ENCODE measurements around a stretch of chr2.

GRCh38 chr2:120261326-120262021 lies 8.8 kb downstream of the RALB start:
- PRO-cap, 2 experiments: no peak in any of the 2 experiments

GRCh38 chr2:120313615-120314138 lies 32.3 kb upstream of the INHBB start:
- PRO-cap, 2 experiments: no peak in any of the 2 experiments

DNA sequence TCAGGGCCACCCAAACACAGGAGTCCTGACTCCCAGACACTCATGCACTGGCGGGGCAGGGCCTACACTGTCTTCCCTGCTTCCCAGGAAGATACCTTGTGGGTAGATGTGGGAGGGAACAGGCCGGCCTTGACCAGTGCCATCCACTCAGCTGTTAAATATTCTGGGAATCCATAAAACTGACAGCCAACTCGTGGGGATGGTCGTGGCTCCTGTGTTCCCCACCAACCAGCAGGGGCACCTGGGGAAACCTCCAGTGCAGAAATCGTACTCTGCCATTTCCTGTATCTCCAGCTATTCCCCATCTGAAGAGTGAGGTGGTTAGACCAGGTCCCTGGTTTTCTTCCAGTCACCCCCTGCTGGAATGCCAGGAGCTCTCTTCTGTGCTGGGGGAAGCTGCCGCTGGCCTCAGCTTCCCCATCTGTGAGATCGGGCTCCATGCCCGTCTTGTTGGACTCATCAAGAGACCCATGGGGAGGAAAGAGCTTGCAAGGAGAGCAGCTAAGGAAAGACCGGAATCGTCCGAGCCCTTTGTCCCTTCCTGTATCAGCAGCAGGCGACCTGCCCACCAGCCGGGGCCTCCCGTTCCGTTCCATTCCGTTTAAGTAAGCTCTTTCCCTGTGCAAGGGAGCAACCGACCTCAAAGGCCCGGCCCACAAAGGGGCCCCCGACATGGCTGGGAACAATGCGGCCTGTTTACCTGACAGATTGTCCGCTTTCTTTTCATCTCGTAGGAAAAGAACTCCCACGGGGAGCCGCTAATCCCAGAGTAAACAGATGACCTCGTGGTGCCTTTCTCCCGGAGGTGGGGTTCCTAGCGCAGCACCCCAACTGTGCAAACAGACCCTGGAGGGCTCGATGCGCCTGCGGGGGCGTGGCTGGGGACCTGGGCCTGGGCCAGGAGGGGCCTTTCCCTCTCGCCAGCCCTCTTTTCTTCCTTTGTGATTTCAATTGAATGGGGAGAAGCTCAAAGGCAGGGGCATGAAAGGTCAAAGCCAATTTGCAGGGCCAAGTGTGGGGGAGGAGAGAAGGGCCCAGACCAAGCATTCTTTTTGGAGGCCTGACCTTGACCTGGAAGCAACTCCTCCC lies 119.9 kb downstream of the INHBB start:
- PRO-cap, 2 experiments: no peak in any of the 2 experiments

DNA sequence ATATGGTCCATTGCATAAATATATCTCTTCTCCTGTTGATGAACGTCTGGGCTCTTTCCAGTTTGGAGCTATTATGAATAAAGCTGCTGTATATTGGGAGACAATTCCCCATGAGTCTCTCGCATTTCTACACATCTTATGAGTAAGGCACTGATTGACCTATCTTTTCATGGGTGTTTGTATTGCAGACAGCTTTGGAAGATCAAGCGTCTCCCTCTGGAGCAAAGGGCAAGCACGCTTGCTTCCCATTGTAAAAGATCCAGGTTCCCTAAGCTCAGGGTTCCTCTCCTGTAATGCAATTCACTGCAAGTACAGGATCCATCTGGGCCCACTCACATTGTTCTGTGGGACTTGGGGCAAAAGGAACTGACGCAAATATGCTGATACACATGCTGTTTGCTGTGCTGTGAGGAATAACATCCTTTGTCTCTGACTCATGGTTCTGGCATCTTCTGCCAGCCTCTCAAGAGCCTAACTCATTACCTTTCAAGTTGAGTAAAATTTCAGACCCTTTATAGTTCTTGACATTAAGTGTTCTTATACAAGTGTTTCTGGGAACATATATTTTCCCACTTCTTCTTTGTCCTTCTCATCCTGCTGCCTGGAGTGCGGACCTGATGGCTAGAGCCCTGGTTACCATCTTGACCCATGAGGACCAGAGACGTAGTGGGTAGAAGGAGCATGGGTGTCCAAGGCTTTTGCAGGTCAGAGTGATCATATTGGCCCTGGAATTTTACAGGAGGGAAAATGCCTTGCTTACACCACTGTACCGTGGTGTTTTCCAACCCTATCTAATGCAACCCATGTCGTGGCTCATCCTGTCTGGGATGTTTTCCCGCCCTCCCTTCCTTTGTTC lies 145.8 kb upstream of the GLI2 start:
- PRO-cap, 2 experiments: no peak in any of the 2 experiments

DNA sequence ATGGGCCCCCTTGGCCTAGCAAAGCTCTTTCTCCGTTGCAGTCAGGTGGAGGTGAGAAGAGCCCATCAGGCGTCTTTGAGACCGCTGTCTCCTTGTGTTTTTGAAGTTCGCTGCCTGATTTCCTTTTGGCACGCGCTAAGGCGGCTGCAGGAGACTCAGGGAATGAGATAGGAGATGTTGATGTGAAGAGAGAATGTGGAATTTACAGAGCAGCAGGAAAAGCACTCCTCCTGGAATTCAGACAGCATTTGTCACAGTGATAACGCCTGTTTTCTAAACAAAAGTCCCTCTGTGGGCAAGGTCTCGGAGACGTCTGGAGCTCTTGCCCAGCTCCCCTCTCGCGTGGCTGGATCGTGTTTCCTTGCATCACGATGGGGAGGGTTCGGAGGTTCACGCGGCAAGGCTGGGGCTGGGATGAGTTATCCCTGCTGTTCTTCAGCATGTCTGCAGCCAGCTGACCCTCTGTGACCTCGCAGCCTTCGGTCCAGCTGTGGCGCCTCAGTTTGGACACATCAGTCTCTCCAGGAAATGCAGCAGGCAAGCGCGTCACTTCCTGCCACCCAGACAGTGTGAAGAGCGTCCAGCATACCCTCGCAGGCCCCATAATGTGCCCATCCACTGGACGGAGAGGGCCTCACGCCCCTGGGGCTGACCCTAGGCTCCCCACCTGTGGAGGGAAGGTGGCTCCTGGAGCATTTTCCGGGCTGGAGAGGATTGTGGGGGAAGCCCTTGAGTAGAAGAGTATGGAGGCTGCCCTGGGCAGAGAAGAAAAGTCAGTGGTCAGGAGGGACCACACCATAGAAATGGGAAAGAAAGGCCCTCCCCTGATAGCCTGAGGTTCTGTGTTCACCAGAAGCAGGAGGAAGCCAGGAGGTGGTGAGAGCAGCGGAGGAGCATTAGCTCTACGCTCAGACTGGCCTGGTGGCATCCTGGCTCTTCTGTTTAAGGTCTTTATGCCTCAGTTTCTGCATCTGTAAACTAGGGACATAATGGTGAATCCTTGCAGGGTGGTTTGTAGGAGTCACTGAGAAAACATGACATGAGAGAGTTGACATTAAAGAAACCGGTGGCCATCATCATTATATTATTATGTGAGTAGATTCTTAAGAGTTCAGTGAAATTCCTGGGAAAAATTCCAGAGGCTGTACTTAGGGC lies 30.4 kb downstream of the GLI2 start:
- PRO-cap, 2 experiments: no peak in any of the 2 experiments

- PRO-cap, 2 experiments: no peak in any of the 2 experiments
Measured at GRCh38 chr2:121260508-121261089, 24.4 kb downstream of the TFCP2L1 start.

DNA sequence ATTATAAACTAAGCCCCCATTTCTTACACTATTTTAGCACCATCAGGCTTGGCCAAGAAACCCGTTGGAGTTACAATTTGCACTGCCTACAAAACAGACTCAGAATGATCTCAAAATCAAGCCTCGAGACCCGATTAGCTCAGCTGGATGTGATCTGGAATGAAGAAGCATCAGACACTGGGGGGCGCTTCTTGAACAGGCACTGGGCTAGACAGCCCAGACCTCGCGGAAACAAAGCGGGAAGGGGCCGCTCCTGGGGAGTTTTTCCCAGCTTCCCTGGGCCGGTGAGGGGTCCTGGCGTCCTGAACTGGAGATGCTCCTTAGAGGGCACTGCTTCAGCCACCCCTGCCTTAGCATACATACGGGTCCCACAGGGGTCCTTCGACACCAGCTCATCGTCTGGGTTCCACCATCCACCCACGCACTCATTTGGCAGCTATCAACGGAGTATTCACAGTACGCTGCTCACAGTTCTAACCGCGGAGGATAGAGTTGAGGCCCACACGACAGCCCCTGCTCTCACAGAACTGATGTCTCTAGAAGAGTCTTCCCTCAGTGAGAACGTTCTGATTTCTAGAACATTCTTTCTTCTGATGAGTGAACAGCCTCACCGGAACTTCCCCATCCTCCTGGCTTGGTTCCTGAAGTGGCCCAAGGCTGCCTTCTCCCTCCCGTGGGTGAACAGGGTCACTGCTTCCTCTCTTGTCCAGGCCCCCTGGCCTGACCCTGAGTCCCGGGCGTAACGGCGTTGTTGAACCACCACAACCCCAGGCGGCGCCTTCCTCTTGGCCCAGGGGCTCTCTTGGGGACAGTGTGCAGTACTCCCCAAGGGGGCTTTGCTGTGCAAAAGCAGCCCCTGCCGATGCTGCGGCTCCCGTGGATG lies 146.9 kb downstream of the TSN start:
- PRO-cap, 2 experiments: peak in 1 of 2 experiments; most common plus-strand start position 219 of the sequence (in 1)

GRCh38 chr2:125695257-125695589 lies 960.7 kb upstream of the GYPC start:
- PRO-cap, 2 experiments: no peak in any of the 2 experiments

DNA sequence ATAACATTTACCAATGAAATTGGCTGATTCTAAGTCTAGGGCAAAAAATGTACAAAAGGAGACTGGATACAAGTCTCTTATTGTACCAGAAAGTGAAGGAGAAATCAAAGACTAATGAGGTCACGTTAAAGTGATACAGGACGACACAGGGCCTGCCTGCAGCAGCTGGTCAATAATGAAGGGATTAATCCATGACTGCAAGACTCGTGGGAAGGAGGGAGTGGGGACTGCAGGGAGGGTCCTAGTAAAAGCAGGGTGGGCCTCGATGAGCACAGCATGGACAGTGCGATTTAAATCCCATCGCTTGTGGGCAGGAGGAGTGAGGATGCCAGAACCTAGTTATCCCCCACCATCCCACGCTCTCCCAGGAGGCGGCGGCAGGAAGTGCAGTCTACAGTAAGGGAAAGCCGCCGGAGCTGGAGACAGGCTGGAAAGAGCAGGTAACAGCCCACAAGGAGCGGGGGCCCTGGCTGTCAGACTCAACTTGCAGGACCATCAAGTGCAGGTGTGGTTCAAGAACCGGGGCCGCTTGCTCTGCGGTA lies 82.4 kb downstream of the BIN1 start:
- PRO-cap, 2 experiments: no peak in any of the 2 experiments

GRCh38 chr2:127063526-127064456 lies 43.2 kb downstream of the BIN1 start:
- PRO-cap, 2 experiments: no peak in any of the 2 experiments

DNA sequence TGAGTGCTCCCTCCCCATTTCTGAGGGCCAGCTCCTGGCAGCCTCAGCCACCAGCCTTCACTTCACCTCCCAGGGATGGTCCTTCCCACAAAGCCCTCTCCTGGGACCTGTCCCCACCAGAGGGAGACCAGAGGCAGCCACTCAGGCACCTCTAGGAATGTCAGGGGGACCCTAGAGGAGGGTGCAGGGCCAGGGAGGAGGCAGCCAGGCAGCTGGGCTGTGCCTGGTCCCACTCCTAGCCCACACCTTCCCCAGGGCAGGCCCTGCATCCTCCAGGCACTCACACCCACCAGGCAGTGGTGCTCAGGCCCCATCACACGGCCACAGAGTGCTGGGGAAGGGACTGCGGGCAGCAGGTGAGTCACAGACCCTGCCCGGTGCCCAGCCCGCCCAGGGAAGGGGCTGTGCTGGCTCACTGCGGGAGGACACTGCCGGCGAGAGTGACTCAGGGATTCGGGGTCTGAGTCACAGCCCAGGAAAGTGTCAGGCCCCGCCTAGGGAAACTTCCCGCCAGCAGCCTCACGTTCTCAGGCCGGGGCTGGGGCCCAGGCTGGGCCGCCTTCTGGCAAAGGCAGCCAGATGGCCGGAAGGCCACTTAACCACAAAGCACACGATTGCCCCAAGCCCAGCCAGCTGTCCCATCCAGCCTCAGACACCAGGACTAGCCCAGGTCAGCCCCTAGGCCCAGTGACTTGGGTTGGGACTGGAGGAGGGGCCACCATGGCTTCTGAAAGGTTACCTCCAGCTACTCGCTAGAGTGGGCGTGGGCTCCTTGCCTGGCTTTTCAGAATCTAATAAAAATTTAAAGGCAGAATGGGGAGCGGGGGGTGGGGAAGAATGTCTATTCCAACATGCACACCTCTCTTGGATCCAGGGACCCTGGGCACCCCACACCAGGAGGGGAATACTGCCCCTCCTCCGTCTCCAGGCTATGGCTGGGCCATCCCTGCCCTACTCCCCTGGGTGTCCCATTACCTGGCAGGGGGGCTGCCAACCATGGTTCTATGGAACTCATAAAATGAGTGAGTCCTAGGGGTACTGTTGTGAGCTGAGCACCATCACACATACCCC lies 42.1 kb downstream of the BIN1 start:
- PRO-cap, 2 experiments: peak in 1 of 2 experiments; most common plus-strand start position 568 of the sequence (in 1); most common minus-strand start position 442 of the sequence (in 1)

DNA sequence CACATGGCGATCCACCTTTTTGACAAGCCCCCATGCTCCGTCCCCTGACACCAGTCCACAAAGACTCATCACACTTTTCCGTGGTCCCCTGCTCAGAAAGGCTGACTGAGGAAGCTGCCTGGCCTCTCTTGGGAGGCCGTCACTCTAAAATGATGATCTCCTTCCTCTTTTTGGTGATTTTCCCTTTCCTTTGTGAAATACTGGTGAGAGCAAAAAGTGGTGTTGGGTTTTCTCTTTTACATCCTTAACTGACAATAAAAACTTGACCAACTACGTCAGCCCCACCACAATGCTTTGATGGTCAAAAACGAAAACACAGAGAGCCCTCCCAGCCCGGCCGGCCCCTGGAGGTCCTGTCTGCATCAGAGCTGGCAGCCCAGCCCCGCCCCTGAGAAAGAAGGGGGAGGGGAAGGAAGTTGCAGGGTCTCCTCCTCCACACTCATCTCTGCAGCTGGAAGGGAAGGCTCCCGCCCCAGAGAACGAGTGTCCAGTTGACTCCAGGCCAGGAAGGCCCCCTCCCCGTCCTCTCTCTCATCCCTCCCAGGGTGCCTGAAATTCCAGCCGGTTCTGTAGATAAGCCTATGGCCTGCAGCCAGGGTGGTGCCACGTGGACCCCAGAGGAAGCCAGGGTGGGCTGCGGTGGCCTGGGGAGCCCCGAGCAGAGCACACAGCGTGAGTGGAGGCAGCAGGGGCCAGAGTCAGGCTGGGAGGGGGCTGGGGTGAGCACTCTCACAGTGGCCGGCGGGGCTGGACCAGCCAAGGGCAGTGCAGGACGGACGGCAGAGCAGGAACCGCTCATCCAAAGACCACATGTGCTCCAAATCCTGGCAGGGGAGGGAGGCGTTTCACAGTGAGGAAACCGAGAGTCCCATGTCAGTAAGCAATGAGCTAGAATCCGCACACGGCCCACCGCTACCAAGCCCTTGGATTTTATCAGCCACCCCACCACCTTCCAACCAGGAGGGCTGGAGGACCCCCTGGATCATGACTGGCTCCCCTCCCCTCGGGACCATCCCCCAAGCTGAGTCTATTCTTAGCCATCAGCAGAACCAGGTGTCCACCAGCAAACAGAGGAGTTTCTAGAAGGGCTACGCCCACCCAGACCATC lies 19.7 kb downstream of the BIN1 start:
- PRO-cap, 2 experiments: peak in 1 of 2 experiments; most common plus-strand start position 455 of the sequence (in 1); most common minus-strand start position 250 of the sequence (in 1)

- PRO-cap, 2 experiments: no peak in any of the 2 experiments
Measured at GRCh38 chr2:127218629-127218994, 1.5 kb downstream of the CYP27C1 start.

GRCh38 chr2:127322017-127322527 lies 28.1 kb upstream of the ERCC3 start:
- PRO-cap, 2 experiments: no peak in any of the 2 experiments

DNA sequence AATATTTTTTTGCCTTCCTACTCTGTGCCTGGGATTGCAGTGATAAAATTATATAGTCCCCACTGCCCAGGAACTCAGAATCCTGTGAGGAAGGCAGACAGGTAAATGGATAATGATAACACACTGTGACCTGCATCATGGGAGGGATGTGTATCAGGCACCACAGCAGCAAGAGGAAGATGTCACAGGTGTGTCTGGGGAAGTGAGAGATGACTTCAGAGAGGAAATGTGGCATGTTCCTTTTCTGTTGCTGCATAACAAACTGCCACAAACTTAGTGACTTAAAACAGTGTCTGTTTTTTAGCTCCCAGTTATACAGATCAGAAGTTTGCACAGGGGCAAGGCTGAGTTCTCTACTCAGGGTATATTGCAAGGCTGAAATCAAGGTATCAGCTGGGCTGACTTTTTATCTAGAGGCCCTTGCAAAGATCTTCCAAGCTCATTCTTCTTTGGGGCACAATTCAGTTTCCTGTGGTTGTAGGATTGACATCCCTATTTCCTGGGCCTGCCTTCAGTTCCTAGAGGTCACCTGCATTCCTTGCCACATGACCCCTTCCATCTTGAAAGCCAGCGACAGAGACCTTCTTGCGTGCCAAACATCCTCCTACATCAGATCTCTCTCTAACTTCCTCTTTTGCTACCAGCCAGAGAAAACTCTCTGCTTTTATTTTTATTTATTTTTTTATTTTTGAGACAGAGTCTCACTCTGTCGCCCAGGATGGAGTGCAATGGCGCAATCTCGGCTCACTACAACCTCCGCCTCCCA lies 2.1 kb upstream of the MAP3K2 start:
- PRO-cap, 2 experiments: no peak in any of the 2 experiments

GRCh38 chr2:127438202-127438759 lies 20.1 kb downstream of the PROC start:
- PRO-cap, 2 experiments: no peak in any of the 2 experiments

GRCh38 chr2:127455535-127456165 lies 37.4 kb downstream of the PROC start:
- PRO-cap, 2 experiments: no peak in any of the 2 experiments

GRCh38 chr2:127527070-127527781 lies 937 bp upstream of the IWS1 start:
- PRO-cap, 2 experiments: no peak in any of the 2 experiments

DNA sequence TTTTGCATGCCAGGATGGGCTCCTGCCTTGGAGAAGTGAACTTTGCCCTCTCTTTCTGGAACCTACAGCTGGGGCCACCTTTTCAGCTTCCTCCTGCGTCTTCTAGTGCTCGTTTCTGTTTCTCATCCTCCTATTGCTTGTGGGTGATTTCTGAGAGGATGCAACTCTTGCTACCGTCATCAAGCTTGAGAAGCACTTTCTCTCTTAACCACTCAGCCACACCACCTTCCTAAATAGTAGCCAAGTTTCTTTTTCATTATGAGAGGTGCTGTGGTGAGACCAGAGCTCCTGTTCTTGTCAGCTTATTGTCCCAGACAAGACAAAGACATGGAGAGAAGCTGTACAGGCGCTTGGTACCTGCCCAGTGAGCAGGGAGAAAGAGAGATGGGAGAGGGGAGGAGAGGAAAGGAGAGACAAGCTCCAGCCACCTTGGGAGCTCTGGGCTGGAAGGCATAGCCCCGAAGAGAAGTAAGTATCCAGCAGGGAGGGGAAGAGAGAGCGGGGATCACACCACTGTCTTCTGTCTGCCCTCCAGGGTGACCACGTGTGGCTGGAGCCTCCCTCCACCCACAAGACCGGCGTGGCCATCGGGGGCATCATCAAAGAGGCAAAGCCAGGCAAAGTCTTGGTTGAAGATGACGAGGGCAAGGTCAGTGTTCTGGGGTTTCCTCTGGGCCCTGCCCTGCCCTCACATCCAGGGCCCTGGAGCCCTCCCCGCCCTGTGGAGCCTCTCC lies 28.3 kb downstream of the MYO7B start:
- PRO-cap, 2 experiments: no peak in any of the 2 experiments

DNA sequence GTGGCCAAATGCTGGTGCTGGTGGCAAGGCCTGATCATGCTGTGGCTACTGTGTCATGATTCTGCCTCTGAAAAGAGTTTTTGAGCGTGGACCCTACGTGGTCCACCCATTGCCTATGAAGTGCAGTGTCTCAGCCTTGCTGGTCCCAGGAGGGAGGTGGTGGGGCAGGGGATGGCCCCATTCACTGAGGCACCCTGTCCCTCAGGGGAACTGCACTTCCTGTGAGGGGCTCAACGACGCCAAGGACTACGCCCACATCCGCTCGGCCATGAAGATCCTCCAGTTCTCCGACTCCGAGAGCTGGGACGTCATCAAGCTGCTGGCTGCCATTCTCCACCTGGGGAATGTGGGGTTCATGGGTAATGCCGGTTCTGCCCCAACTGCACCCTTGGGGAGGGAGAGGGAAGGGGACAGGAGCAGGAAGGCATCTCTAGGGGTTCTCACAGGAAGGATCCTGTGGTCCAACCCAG lies 42.5 kb downstream of the MYO7B start:
- PRO-cap, 2 experiments: no peak in any of the 2 experiments

Measured in right ventricle myocardium (tissue), 1 donor.